SK-N-DZ (cell line): Measurements from ENCODE around the gene TNFRSF6B.

RAMPAGE:
- cytosol, long total RNA, result no peak
- nucleus, long total RNA, result no peak
Observed at GRCh38 chr20:63335753-63336203, 25.4 kb downstream of the CHRNA4 start.

DNA sequence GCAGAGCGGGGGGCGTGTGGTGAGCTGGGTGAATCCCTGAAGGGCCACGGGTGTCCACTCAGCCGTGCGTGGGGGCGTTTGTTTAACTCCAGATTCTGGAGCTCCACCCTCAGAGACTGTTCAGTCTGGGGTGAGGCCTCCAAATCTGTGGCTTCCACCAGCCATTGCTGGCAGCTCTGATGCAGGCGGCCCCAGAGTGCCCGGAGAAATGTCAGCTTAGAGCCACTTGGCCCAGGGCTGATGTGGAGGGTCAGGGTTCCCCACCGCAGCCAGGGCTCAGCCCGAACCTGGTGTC, 2.6 kb upstream of the CHRNA4 start:
RAMPAGE:
- cytosol, long total RNA, result no peak
- nucleus, long total RNA, result no peak

GRCh38 chr20:63380606-63381018, 19.5 kb upstream of the CHRNA4 start:
RAMPAGE:
- cytosol, long total RNA, result no peak
- nucleus, long total RNA, result no peak

RAMPAGE:
- cytosol, long total RNA, result no peak
- nucleus, long total RNA, result no peak
Observed at GRCh38 chr20:63519451-63520709, 685 bp upstream of the PPDPF start.

GRCh38 chr20:63520910-63521456, 418 bp downstream of the PPDPF start:
RAMPAGE:
- cytosol, long total RNA, result no peak
- nucleus, long total RNA, result no peak

DNA sequence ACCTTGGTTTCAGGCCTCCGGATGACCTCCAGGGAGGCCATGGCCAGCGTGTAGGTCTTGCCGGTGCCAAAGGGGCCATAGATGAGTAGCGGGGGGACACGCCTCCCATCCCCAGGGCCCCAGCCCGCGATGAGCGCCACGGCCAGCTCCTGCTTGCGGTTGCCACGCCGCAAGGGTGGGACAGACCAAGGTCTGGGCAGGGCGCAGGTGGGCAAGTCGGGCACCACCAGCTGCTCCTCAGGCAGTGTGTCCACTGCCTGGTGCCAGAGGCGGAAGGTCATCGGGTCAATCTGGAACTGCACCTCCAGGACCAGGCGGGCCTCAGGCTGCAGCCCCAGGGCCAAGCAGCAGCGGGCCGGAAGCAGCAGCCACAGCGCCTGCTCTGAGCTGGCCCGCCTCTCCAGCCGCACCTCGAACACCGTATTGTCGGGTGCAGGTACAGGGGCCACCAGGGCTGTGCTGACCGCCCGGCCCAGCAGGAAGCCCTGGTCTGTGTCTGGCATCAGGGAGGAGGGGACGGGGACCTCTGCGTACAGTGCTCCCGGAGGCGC, 5.6 kb downstream of the HELZ2 start:
RAMPAGE:
- cytosol, long total RNA, result no peak
- nucleus, long total RNA, result no peak

DNA sequence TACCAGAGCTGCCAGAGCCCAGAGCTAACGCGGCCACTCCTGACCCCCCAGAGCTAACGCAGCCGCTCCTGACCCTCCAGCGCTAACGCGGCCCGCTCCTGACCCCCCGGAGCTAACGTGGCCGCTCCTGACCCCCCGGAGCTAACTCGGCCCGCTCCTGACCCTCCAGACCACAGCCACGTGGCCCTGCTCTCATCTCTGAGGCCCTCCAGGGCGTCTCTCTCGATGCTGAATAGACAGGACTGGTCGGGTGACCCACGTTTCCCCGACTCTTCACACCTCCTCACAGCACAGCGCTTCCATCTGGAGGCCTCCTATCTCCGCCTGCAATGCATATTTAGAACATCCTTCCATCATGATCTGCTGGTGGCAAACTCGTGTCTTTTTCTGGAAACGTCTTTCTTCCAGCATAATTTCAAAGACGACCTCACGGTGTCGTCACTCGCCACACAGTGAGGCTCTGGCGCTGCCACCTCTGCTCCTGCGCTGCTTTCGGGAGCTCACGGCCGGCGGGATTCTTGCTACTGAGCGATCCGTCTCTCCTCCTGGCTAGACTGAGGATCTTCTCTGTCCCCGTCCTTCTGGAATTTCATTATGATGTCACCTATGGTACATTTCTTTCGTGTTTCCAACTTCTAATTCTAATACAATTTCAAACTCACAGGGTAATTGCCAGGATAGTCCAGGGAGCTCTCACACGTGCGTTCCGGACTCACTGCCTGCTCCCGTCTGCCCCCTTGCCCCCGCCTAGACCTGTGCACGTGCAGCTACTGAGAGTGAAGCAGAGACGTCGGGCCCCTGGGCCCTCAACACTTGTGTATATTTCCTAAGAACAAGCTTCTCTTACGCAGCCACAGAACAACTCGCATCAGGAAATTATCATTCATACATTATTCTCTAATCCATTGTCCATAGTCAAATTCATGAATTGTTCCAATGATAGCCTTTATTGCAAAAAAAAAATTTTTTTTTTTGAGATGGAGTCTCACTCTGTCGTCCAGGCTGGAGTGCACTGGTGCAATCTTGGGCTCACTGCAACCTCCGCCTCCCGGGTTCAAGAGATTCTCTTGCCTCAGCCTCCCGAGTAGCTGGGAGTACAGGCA, 25.4 kb upstream of the HELZ2 start:
RAMPAGE:
- cytosol, long total RNA, result no peak
- nucleus, long total RNA, result no peak

DNA sequence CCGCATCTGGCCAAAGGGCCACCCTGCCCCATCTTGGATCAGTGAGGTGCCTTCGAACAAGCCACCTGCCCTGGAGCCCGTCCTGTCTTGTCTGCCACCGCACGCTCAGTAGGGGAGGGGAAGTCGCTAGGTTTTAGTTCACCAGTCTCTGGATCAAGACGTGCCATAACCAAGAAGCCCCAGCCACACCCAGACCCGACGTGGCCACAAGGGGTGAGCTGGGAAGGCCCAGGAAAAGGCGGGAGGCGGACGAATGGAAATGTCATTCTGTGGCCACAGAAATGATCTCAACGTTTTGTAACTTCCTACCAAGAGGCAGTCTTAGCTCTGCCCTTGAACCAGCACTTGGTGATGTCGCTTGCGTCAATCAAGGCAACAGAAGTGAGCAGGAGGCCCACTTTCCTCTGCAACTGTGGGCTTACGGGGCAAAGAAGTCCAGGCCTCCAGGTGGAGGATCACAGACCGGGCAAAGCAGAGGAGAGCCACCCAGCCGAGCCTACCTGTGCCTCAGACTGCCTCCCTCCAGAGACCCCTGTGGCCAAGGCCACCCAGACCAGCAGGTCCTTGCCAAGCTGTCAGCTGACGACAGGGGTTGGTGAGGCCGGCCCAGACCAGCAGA, 14.5 kb downstream of the GMEB2 start:
RAMPAGE:
- cytosol, long total RNA, result no peak
- nucleus, long total RNA, result no peak

RAMPAGE:
- cytosol, long total RNA, result no peak
- nucleus, long total RNA, result no peak
Observed at GRCh38 chr20:63685446-63686297, 10.8 kb upstream of the TNFRSF6B start.

DNA sequence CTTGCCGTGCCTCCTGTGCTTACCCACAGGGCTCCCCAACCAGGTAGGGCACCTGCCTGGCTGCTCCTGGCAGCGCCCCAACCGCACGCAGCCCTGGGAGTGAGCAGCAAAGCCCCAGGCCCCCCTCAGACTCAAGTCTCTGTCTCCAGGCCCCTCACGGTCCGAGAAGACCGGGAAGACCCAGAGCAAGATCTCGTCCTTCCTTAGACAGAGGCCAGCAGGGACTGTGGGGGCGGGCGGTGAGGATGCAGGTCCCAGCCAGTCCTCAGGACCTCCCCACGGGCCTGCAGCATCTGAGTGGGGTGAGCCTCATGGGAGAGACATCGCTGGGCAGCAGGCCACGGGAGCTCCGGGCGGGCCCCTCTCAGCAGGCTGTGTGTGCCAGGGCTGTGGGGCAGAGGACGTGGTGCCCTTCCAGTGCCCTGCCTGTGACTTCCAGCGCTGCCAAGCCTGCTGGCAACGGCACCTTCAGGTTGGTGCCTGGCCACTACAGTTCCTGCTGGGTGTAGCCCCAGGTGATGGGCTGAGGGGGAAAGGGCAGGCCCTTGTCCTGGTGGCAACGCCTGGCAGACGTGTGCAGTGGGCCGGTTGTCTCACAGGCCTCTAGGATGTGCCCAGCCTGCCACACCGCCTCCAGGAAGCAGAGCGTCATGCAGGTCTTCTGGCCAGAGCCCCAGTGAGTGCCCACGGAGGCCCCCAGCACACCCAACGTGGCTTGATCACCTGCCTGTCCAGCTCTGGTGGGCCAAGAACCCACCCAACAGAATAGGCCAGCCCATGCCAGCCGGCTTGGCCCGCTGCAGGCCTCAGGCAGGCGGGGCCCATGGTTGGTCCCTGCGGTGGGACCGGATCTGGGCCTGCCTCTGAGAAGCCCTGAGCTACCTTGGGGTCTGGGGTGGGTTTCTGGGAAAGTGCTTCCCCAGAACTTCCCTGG, 1.0 kb upstream of the TNFRSF6B start:
RAMPAGE:
- cytosol, long total RNA, result no peak
- nucleus, long total RNA, result no peak

GRCh38 chr20:63696113-63697058, at the start of gene TNFRSF6B:
Gene TNFRSF6B (plus strand): TSS chr20:63696652.
RAMPAGE:
- cytosol, long total RNA, result no peak
- nucleus, long total RNA, result no peak

RAMPAGE:
- cytosol, long total RNA, result no peak
- nucleus, long total RNA, result no peak
Observed at GRCh38 chr20:63698792-63699784, 2.6 kb downstream of the TNFRSF6B start.

DNA sequence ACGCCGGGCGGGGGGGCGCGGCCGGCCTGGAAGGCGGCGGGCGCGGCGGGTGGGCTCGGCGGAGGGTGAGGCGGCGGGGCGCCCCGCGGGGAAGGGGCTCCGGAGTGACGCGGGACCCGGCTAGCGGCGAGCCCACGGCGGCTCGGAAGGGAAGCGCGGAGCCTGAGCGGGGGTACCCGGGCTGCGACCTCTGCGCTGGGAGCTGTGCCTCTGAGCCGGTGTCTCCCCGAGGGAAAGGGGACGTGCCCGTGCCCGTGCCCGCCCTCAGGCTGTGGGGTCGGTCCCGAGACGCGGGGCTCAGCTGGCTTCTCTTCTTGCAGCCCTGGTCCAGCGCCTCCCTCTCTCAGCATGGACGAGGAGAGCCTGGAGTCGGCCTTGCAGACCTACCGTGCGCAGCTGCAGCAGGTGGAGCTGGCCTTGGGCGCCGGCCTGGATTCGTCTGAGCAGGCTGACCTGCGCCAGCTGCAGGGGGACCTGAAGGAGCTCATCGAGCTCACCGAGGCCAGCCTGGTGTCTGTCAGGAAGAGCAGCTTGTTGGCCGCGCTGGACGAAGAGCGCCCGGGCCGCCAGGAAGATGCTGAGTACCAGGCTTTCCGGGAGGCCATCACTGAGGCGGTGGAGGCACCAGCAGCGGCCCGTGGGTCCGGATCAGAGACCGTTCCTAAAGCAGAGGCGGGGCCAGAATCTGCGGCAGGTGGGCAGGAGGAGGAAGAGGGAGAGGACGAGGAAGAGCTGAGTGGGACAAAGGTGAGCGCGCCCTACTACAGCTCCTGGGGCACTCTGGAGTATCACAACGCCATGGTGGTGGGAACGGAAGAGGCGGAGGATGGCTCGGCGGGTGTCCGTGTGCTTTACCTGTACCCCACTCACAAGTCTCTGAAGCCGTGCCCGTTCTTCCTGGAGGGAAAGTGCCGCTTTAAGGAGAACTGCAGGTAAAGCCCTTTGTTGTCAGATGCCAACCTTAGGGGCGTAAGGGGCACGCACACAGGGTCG, 690 bp downstream of the ZGPAT start:
RAMPAGE:
- cytosol, long total RNA, result no peak
- nucleus, long total RNA, result no peak

RAMPAGE:
- cytosol, long total RNA, result no peak
- nucleus, long total RNA, result no peak
Observed at GRCh38 chr20:63774875-63776083, 35.7 kb downstream of the SLC2A4RG start.

GRCh38 chr20:63789899-63791017, 40.8 kb downstream of the ZBTB46 start:
RAMPAGE:
- cytosol, long total RNA, result no peak
- nucleus, long total RNA, result no peak

GRCh38 chr20:63915361-63915954, 20.5 kb downstream of the DNAJC5 start:
RAMPAGE:
- cytosol, long total RNA, result no peak
- nucleus, long total RNA, result no peak

GRCh38 chr20:63926085-63926700, 30.0 kb downstream of the UCKL1 start:
RAMPAGE:
- cytosol, long total RNA, result no peak
- nucleus, long total RNA, result no peak

DNA sequence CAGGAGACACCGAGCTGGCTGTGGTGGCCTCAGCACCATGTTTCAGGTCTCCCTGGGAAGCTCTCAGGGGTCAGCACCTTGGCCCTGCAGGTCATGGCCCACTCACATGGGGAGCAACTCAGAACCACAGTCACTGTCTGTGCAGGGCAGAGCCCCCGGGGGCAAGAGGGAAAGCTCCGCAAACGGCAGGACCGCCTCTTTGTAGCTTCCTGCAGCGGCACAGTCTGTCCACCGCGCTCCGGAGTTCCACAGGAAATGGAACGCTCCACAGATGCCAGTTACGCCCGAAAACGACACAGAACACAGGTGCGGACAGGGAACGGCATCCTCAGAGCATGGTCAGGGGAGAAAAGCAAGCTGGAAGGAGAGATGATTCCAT, 8.1 kb downstream of the UCKL1 start:
RAMPAGE:
- cytosol, long total RNA, result no peak
- nucleus, long total RNA, result no peak

DNA sequence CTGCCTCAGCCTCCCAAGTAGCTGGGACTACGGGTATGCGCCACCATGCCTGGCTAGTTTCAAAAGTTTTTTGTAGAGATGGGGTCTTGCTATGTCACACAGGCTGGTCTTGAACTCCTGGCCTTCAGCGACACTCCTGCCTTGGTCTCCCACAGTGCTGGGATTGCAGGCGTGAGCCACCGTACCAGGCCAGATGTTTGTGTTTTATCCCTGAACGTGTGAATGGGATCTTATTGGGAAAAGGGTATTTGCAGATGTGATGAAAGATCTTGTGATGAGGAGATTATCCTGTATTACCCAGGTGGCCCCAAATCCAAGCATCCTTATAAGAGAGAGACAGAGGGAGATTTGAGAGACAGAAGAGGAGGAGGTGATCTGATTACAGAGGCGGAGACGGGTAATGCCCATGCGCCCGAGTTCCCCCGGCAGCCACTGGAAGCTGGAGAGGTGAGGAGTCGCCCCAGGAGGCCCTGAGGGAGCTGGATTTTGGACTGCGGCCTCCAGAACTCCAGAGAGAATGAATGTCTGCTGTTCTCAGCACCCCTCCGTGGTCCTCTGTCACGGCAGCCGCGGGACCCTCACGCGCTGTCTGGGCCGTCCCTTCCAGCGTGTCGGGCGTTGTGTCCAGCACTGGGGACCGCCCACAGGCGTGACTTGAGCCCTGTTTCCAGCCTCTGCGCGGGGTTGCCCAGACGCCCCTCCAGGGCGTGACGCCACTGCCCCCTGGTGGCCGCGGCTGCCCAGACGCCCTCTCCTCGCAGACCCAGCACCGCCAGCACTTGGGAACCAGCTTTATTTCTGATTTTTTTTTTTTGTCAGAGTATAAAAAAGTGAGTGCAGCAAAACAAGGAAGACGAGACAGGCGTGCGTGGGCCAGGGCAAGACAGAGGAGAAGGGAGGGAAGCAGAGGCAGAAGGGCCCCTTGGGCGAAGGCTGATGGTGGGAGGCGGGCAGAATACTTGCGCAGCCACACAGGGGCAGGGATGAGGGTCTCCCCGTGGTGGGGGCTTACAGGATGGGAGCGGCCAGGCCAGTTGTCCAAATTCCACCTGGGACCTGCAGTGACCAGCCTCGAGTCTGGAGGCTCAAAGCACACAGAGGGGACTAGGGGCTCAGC, 4.0 kb upstream of the ZNF512B start:
RAMPAGE:
- cytosol, long total RNA, result no peak
- nucleus, long total RNA, result no peak

DNA sequence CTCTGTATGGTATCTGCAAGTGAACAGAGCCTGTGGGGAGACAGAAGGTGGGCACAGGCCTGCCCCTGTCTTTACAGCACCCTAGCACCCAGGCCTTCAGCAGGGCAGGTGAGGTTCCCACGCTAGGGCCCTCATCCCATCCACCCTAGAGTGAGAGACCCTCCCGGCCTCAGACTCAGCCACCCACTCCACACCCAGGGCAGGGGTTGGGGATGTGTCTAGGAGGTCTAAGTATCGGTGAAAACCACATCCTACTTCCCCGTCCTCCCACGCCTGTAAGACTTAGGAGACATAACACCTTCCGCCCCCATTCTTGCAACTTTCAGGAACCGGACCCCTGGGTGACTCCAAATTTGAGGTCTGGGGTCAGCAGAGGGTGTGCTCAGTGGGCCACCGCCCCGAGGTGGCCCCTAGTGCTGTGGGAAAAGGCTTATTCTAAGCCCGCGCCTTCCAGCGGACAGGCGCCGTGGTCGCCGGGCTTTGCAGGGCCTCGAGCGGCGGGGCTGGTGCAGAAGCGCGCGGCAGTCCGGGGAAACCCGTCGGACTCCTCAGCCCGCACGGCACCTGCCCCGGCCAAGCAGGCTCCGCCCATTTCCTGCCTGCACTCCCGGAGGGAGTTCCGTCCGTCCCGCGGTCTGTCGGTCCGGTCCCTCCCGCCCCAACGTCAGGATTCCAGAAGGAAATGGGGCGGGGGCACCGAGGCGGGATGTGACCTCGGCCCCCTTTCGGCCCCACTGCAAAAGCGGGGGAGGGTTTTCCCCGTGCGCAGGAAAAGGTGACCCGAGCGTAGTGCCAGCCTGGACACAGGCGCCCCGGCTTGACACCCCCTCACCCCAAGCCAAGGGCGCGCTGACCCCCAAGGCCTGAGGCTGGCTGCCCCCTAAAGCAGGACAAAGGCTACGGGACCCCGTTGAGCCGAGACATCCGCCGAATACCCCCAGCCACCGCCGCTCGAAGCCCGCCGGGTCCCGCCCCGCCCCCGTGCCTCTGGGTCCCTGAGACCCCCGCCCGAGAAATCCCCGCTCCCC, 796 bp downstream of the SAMD10 start:
RAMPAGE:
- cytosol, long total RNA, result no peak
- nucleus, long total RNA, result no peak